Choroid plexus epithelial cell (primary cell): Measurements from ENCODE around the gene CADPS.

DNA sequence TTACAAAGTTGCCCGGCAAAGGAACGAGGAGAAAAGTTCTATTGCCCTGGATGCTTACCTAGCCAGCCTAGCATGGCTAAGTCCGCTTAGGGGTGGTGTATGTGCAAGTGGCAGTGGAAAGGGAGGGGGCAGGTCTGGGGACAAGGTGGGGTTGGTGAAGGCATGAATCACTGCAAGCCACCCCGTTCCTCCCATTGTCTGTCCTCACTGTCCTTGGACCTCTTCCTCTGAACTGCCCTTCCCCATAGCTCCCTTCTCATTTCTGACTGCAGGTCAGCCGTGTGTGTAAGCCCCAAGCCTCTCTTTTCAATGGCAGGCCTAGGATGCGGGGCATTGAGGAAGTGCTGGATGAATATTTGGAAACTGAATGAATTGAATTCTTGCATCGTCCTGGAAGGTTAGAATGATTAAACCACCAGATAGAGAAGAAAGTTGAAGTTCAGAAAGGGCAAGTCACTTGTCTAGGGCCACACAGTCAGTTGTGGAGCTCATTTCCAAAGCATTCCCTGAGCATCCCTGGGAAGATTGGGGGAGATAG, 8.6 kb downstream of the FAM3D start:
- RRBS = no CpG with 5 or more reads among the region's 7 CpGs

- RRBS = no CpG with 5 or more reads among the region's 5 CpGs
These were observed 618 bp upstream of the FAM3D start for GRCh38 chr3:58667113-58667671.

DNA sequence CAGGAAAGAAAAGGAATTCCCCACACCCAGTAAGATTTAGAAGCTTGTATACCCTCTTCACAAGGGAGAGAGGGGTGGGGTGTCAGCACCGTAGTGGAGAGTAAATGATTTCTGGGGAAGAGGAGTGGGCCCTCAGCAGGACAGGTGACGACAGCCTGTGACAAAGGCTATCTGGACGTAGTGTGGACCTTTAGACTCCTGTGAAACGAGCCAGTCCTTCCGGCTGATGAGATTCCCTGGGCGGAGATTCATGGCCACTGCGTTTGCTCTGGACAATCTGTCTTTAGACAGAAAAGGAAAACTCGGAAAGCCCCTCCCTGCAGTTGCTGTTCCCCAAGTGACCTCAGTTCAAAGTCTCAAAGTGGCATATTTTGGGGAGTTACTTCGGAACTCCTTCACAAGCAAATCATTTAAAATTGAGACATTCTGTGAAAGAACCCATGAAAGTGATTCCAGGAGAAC, 1.7 kb upstream of the FAM3D start:
- RRBS = no CpG with 5 or more reads among the region's 9 CpGs

- RRBS = no CpG with 5 or more reads among the region's 19 CpGs
These were observed 176.0 kb upstream of the FAM3D start for GRCh38 chr3:58842459-58843046.

DNA sequence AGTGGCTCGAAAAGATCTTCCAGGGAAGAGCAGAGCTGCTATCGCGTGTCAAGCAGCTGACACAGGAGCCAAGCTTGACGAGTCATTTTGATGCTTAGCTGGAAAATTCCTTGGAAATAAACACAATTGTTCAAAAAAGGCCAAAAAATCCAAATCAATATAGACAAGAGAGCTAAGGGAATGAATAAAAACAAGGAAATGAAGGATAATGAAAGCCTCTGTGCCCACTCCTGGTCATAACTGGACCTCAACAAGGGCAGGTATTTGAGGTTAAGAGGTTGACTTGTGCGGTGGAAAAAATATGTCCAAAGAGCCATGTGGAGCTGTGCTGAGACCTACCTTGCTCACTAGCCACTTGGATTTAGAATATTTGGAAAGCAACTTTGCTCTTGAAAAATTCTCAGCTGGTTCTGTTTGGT, 318.6 kb upstream of the CFAP20DC start:
- RRBS = no CpG with 5 or more reads among the region's 5 CpGs

DNA sequence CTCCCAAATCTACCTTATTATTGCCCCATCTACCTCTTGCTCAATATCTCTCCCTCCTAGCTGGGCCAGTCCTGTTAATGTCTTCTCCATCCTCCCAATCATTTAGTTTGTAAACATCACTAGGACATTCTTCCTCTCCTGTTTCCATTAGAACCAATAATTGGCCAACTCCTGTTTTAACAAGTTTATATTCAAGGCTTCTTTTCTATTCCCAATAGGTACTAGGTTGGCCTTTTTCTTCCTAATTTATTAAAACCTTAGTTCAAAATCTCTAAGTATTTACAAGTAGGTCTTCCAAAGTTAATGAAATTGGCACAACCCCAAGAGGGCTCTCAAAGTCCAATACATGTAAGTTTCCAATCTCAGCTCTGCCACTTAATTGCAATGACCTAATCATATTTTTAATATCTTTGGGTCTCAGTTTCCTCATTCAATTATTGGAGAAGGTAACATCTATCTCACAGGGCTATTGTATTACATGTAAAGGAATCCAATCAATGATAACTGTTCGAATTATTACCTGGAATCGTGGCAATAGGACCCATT, 823.4 kb downstream of the FHIT start:
- RRBS = no CpG with 5 or more reads among the region's 2 CpGs

DNA sequence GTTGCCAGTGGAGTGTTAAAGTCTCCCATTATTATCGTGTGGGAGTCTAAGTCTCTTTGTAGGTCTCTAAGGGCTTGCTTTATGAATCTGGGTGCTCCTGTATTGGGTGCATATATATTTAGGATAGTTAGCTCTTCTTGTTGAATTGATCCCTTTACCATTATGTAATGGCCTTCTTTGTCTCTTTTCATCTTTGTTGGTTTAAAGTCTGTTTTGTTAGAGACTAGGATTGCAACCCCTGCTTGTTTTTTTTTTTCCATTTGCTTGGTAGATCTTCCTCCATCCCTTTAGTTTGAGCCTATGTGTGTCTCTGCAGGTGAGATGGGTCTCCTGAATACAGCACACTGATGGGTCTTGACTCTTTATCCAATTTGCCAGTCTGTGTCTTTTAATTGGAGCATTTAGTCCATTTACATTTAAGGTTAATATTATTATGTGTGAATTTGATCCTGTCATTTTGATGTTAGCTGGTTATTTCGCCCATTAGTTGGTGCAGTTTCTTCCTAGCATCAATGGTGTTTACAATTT, 287.2 kb downstream of the FHIT start:
- RRBS = no CpG with 5 or more reads among the region's 2 CpGs

- RRBS = no CpG with 5 or more reads among the region's 10 CpGs
These were observed 32.7 kb downstream of the PTPRG start for GRCh38 chr3:61593882-61594576.

- RRBS = no CpG with 5 or more reads among the region's 4 CpGs
These were observed 140.2 kb downstream of the PTPRG start for GRCh38 chr3:61701564-61701994.

- RRBS = no CpG with 5 or more reads among the region's 3 CpGs
These were observed 211.7 kb downstream of the PTPRG start for GRCh38 chr3:61773004-61773468.

- RRBS = no CpG with 5 or more reads among the region's 4 CpGs
These were observed 248.4 kb downstream of the PTPRG start for GRCh38 chr3:61809604-61810344.

DNA sequence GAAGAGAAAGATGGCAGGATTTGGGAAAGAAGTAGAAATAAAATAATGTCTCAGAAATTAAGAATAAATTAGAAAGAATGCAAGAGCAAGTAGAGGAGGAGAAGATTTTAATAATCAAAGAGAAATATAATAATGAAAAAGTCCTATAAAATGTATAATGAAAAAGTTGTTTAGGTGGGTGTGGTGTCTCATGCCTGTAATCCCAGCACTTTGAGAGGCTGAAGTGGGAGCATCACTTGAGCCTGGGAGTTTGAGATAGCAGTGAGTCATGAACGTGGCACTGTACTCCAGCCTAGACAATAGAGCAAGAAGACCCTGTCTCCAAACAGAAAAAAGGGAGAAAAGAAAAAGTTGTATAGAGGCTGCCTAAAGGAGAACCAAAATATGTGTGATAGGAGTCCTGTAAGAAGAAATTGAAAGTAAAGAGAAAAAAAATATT, 257.0 kb downstream of the PTPRG start:
- RRBS = no CpG with 5 or more reads among the region's 1 CpG

GRCh38 chr3:62202964-62204174, 115.5 kb upstream of the C3orf14 start:
- RRBS = no CpG with 5 or more reads among the region's 45 CpGs

DNA sequence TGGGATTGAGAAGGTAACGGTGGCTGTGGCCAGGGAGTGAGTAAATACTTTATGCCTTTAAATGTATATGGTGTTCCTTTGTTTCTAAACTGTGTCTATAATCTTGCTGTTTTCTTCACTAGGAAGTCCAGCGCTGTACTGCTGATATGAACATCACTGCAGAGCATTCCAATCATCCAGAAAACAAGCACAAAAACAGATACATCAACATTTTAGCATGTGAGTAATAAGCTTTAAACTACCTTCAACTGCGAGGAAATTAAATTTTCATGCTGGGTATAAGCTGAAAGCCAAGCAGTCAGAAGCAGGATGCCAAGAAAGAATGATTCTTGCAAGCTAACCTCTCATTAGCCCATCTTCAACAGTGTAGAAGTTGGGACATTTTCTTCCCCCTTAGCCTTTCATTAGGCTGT, 56.1 kb upstream of the C3orf14 start:
- RRBS = no CpG with 5 or more reads among the region's 3 CpGs

GRCh38 chr3:62267108-62268267, 51.3 kb upstream of the C3orf14 start:
- RRBS = no CpG with 5 or more reads among the region's 5 CpGs

DNA sequence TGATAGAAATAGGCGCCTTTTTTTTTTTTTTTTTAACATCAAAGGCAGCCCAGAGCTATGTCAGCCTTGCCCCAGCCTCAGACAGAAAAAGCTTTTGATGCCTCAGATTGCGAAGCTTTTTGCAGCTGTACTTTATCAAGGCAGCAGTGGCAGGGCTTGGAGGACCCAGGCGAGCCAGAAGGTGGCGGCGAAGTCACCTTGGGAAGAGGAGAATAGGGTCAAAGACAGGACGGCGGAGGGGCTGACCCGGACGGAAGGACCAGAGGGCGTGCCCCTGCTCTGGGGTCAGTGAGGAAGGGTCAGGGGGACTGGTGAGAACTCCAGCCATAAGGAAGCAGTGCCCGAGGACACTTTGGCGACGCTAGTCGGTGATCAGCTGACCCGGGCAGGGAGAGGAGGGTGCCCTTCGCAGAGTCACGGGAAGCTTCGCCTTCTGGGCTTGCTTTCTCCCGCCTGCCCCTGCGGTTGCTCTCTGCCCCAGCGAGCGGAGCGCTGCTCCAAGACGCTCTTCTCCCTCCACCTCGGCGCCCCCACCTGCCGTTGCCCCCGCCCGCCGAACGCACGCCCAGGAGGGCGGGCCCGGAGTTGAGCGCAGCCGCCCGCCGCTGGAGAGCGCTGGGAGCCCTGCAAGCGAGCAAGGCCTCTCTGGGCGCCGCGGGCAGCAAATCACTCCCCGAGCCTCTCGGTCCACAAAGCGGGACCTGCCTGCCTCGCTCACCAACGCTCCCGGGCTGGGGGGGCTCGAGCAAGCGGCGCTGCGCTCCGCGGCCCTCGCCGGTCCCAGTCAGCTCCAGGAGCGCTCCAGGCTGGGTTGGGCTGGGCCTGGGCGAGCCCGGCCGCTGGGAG, 1.4 kb downstream of the CADPS start:
- RRBS = 3% methylated on average over 12 of the region's 61 CpGs

DNA sequence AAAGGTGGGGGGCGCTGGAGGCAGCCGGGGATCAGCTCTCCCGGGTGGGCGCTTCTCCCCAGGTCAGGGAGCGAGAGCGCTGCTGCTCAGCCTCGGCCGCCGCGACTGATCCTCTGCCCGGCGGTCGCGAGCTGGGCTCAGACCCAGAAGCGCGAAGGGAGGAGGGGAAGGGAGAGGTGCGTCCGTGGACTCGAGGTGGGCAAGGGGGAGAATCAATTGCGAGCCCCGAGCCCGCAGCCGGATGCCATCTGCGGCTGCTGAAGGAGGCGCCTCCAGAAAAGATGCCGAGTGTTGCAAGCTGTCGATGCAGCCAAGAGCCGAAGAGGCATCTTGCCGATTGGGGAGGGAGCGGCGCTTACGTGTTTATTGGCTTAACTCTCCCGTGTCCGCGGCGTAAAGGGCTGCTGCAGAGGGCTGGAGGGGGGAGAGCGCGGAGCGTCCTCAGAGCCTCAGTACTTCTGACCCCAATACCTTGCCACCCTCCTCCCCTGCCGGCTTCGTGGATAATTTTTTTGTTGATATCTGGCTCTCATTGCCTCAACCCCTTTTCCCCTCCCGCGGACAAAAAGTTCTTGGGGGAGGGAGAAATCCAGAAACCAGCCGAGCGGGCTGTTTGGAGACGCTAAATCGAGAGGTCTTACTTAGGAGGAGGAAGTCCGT, at the start of gene CADPS:
Gene CADPS, minus strand, starts transcription at position 339 of the 660 bp plus-strand sequence.
- RRBS = 3% methylated on average over 8 of the region's 48 CpGs

- RRBS = no CpG with 5 or more reads among the region's 5 CpGs
These were observed 110.9 kb upstream of the SYNPR start for GRCh38 chr3:63167200-63167535.

- RRBS = 1% methylated on average over 41 of the region's 86 CpGs
These were observed 686 bp downstream of the ATXN7 start for GRCh38 chr3:63864056-63865049.